Fibroblast of the aortic adventitia (primary cell): ENCODE results near the gene KIF1A.

- CAGE, long polyA plus RNA, result no peak
These were observed 1.3 kb downstream of the KIF1A start for GRCh38 chr2:240818346-240819532.

GRCh38 chr2:240820049-240820932 lies at the start of gene KIF1A:
Gene KIF1A, minus strand, starts transcription at chr2:240820219.
- CAGE, long polyA plus RNA, result no peak

DNA sequence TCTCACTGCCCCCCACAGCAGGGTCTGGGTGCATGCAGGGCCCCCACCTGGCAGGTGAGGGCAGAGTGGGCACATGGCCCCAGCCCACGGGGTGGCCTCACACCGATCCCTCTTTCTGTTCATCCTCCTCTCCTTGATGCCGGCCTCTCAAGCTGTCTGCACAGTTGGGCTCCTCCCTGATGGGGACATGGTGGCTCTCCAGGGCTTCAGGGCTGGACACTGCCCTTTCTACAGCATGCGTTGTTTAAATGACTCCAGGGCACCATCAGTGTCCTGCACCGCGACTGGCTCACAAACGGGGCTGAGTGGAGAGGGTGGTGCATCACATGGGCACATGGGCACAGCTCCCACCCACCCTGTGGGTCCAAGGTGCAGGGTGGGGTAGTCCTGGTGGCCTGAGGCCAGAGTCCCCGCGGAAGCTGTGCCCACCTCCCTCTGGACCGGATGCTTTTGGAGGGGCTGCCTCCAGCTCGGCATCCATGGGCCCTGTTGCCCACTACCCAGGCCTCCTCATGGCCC lies 12.5 kb upstream of the SNED1 start:
- CAGE, long polyA plus RNA, result no peak

- CAGE, long polyA plus RNA, result no peak
These were observed 593 bp downstream of the SNED1 start for GRCh38 chr2:240998905-240999517.

GRCh38 chr2:241065058-241065844 lies 36.8 kb downstream of the MTERF4 start:
- CAGE, long polyA plus RNA, result no peak

DNA sequence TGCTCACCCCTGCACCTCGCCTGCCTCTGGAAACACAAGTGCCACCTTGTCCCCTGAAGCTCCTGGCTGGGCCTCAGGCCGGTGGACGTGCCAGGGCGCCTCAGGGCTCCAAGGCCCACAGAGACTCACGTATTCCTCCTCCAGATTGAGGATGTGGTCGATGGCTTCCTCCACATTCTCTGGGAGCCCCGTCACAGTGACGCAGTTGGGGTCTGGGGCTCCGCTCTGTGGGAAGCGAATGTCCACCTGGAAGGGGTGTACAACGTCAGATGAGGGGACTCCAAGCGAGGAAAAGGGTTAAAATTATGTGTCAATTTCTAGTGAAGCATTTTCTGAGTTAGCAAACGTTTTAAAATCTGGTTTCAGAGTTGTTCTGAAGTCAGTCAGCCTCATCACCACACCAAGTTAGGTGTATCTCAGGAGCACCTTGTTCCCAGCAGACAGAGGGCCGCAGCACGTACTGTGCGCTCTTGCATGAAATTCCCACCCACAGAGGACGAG lies 41.6 kb downstream of the ANO7 start:
- CAGE, long polyA plus RNA, result no peak

DNA sequence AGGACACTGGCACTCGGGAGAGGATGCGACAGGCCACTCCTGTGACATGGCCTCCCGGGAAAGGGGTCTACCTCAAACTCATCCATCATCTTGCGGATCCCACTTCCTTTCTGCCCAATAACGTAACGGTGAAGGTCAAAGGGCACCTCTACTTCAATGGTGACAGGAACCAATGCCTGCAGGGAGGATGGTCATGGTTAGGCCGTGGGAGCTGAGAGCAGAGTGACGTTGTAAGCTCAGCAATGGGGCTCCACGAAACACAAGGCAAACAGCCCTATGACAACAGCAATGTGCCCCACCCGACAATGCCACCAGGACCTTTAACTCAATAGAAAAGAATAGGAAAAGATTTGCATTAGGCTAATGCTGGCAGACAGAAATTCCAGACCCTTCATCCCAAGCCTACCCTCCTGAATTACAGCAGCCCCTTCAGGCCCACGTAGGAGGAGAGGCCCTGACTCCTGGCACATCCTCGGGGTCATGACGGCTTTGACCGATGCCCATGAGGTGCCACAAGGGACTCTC lies 47.0 kb downstream of the ANO7 start:
- CAGE, long polyA plus RNA, result no peak

GRCh38 chr2:241252758-241253904 lies 62.3 kb downstream of the HDLBP start:
- CAGE, long polyA plus RNA, result no peak

- CAGE, long polyA plus RNA, result no peak
These were observed 13.7 kb downstream of the SEPTIN2 start for GRCh38 chr2:241329470-241329784.

GRCh38 chr2:241358221-241359026 lies 2.3 kb downstream of the FARP2 start:
- CAGE, long polyA plus RNA, result no peak

DNA sequence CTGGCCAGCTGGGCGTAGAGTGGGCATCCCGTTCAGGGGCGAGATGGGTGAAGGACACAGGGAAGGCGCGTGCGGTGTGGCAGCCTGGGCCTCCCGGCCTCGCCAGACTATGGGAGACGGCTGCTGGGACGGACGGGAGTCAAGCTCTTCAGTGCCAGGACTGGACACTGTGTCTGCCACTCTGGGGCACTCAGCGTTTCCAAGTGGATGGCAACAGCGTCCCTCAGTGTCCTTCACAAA lies 16.4 kb upstream of the BOK start:
- CAGE, long polyA plus RNA, result no peak

GRCh38 chr2:241559277-241559785 lies 786 bp downstream of the BOK start:
- CAGE, long polyA plus RNA, result no peak

- CAGE, long polyA plus RNA, result no peak
These were observed 3.9 kb downstream of the THAP4 start for GRCh38 chr2:241632908-241633634.

- CAGE, long polyA plus RNA, result no peak
These were observed 23.4 kb downstream of the ATG4B start for GRCh38 chr2:241660936-241661251.

DNA sequence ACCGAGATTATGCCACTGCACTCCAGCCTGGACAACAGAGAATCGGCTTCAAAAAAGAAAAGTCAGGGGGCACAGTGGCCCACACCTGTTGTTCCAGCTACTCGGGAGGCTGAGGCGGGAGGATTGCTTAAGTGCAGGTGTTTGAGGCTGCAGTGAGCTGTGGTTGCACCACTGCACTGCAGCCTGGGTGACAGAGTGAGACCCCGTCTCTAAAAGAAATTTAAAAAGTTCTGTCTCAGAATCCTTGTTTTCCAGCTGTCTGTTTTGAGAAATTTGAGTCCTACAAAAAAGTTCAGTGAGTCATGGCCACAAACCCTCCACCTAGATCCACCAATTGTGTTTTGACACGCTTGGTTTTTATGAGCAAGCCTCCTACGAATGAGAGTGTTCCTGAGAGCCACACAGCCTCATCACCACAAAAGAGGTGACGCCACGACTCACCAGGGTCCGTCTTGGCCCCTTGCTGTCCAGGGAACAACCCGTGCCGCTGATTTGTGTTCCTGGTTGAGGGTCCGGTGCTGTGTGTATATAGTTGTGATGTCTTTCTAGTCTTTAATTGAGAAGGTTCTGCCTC lies 21.6 kb downstream of the DTYMK start:
- CAGE, long polyA plus RNA, result no peak

- CAGE, long polyA plus RNA, result no peak
These were observed 8.1 kb downstream of the DTYMK start for GRCh38 chr2:241678403-241678958.

DNA sequence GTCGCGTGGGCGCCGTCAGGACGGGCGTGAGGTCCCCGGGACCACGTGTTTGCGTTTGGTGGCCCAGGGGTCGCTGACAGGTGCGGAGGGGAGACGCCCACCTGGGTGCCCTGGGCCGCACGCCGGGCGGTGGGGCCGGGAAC lies 298 bp upstream of the ING5 start:
- CAGE, long polyA plus RNA, result no peak

GRCh38 chr2:241748575-241749735 lies 14.5 kb downstream of the D2HGDH start:
- CAGE, long polyA plus RNA, result no peak

GRCh38 chr2:241899324-241899854 lies 875 bp downstream of the FAM240C start:
- CAGE, long polyA plus RNA, result no peak

DNA sequence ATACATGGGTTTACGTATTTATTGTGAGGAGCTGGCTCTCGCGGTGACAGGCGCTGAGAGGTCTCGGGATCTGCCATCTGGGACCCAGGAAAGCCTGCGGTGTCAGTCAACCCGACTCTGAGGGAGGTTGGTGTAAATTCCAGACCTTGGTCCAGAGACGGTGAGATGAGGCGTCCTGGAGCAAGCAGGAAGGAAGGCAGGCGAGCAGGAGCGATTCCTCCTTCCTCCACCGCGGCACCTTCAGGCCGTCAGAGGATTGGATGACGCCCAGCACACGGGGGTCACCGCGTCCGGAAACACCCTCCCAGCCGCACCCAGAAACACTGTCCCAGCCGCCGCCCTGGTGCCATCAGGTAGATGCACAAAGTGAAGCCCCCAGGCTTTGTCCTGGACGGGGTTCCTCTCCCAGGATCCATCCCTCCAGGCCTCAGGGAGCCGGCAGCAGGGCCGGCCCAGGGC lies 631 bp upstream of the FAM240C start:
- CAGE, long polyA plus RNA, result no peak